Cardiac atrium fibroblast (primary cell): ENCODE measurements around a stretch of chr1.

GRCh38 chr1:201455681-201456146, 13.3 kb downstream of the PHLDA3 start:
- RAMPAGE, long total RNA = no peak

DNA sequence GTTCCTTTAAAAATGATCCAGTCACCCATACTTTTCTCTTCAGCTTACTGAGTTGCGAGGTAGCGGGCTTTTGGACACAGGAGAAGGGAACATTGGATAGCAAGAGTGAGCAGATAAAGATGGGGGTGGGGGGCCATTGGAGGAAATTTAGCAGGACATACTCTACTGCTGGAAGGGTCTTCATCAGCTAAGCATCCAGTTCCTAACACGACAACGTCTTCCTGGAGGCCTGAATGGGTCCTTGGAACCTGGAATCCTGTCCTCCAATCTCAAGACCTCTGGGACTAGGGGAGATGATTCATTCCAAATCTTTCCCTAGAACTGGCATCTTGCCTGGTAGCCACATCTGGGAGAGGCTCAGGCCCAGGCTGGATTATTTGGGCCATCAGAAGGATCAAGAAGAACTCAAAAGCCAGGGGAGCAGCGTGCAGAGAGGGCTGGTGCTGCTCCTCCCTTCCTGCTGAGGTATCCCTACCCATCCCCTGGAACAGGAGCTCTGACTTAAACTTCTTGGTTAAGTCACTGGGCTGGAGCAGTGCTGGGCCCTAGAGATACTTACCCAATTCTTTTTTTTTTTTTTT, 2.7 kb upstream of the PHLDA3 start:
- RAMPAGE, long total RNA = no peak

DNA sequence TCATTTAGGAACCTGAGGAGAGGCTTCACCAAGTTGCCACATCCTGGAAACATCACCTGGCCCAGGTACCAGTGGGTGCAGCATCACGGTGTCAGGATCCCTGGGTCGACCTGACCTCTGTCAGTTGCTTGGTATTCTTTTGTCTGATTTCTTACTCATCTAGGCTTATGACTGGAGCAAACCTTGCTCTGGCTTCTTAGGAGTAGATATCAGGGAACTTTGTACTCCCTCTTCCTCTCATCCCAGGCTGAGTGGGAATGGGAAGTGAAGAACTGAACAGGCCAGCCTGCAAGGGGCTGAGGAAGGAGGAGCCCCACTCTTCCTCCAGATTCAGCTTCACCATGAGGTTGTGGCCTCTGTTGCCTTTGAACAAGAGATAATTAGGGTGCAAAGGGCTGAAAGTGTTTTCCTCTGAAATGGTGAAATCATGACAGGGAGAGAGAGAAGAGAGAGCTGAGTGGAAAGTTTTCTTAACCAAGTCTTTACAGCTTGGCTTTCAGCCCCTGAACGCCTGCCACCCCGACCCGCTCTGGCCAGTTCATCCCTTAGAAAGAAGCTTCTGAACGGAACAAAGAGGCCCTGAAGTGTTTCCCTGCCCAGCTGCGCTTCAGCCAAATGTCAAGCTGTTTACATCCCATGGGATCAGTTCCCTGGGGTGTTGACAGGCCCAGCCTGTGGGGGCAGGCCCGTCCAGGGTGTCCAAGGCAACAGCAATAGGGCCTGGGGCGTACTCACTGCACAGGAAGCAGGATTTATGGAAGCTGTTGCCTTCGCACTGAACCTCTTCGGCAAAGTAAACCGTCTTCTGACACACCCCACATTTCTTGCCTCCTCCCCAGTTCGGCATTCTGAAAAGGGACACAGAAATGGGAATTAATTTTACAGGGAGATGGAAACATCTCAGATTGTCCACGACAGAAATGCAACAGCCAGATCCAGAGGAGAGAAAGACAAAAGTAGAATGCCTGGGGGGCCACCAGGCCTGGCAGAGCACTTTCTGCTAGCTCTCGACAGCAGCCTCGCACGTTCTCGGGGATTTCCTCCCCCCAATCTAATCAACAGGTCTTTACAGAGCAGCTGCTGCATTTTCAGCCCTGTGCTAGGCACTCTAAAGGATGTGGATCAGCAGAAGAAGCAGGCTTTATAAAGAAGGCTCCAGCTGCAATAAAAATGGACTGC, 11.1 kb downstream of the CSRP1 start:
- RAMPAGE, long total RNA = no peak

DNA sequence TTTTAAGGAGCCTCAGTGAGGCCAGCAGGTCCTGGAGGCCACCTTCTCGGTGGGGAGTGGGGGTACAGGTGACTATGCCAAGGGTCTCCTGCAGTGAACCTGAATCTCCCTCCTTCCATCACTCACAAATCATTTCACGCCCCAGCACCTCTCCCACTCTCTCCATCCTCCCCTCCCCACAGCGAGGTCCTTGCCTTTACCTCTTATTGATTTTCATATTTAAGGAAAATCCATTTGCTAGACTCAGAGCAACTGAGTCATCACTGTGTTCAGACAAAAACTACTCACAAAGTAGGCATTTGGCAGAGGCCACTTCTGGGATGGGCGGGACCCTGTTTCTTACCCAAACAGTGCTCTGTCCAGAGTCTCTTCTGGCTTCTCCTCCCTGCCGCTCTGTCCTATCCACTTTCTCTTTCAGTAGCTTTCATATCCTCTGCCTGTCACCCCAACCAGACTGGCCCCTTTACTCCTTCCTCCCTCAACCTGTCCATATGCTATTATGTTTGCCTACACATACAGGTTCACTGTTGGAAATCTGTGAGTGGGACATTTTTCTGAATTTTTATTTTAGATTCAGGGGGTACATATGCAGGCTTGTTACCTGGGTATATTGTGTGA, 2.4 kb upstream of the NAV1 start:
- RAMPAGE, long total RNA = no peak

DNA sequence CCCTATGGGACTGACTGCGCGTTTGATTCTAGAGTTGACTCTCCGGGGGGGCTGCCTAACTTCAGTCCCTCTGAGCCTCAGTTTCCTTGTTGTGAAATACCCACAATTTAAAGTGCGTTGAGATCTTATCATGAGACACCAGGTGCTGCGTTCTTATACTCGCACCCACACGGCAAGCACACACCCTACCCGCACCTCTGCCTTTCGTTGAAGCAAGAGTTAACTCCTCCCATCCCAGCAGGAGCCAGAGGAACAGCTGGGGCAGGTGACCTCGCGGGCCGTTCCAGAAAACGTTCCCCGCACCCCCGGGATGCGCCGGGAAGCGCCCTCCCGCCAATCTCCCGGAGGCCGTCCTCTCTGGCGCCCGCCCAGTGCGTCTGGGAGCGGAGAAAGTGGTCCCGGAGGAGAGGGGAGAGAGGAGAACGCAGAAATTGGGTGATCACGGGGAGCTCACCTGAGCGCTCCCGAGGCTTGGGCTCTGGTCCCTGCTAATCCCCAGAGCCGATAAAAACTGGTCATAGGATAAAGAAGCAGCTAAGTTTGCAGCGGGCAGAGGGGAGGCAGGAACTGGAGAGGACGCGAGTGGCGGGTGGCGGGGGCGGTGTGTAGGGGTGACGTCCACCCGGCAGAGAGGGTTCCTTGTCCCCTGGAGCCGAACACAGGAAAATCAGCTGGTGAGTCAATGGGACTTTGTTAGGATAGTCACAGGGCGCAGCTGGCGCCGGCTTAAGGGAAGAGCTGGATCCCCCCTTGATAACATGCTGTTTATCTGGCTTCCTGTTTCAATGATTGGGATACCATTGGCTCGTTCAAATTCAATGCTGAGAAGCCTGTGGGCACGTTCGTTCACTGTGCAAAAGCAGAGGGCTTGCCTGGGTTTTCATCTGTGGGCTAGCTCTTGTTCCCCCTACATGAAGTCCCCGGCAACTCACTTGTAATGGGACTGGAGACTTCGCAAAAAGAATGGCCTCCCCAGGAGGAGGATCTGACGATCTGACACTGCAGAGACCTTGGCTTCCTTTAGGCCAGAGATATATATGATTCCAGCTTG, 963 bp downstream of the NAV1 start:
- RAMPAGE, long total RNA = no peak

- RAMPAGE, long total RNA = no peak
Measured at GRCh38 chr1:201555467-201555930, 16.6 kb downstream of the NAV1 start.

- RAMPAGE, long total RNA = no peak
Measured at GRCh38 chr1:201715452-201716342, 113.3 kb upstream of the IPO9 start.

GRCh38 chr1:201812801-201813454, 16.0 kb upstream of the IPO9 start:
- RAMPAGE, long total RNA = no peak

- RAMPAGE, long total RNA = no peak
Measured at GRCh38 chr1:201824036-201825007, 4.6 kb upstream of the IPO9 start.

GRCh38 chr1:201883386-201884257, 5.1 kb upstream of the SHISA4 start:
- RAMPAGE, long total RNA = no peak

DNA sequence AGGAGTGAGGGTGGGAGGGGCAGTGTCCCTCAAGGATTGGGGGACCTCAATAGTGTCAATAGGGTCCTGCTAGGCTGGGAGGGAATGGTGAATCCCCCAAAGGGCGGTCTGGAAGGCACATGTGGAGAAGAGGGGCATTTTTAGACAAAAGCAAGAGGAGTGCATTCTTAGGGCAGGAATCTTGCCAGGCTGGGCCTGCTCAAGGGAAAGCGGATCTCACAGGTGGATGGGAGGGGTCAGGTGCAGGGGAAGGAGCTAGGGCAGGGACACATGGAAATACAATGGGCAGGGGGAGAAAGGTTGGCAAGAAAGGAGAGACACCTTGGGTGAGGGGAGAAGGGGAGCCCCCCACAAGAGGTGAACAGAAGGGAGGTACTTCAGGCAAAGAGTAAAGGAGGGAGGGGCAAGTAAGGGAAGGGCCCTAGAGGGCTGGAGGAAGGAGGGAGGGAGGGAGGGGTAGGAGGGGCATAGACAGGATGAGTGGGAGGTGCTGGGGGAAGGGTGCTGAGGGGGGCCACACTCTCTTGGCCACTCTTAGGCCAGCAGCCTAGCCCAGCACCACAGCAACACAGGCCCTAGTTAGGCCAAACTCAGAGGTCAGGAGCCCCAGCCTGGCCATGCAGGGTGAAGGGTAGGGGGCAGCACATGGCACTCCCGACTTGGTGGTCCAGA, 6.0 kb downstream of the SHISA4 start:
- RAMPAGE, long total RNA = no peak

DNA sequence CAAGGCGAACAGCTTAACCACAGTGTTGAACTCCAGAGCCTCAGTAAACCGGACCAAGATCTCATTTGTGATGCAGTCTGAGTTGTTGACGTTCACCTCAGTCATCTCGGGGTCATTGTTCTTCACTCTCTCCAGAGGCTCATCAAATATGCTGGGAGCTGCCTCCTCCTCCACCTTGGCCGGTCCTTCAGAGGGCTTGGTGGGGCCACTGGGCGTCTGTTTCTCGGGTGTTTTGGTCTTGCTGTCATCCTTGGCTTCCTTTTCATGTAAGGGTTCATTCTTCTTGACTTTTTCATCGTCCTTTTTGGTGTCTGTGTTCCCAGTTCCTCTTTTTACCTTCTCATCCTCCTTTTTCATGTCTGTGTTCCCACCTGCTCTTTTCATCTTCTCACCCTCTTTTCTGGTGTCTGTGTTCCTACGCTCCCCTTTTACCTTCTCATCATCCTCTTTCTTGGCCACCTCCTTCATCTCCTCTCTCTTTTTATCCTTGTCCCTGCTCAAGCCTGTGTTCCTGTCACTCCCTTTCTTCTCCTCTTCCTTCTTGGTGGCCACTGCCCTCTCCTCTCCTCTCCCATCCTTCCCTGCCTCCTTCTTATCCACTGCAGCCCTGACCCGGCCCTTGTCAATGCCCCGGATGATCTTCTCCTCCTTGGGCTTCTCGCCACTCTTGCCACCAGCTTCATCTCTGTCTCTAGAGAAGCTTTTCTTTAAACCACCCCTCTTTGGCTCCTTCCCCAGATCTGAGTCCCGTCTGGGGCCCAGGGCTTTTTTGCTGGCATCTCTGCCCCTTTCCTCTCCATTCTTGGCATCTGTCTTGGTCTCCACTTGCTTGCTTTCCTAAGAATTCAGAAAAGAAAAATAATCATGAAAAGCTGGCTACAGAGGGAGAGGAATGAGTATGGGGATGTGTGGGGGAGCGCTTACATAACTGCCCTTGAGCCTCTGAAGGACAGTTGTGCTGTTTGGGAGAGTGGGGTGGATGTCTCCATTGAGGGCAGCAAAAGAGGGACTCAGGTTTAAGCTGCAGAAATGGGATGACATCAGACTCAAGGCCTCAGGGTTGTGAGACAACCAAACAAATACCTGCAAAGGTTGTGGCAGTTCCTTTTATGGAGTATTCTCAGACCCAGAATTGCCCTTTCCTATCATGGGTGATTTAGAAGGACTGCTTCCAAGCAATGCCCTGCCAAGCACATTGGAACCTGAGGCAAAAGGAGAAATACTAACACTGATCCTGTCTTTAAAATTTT, 11.6 kb downstream of the SHISA4 start:
- RAMPAGE, long total RNA = no peak

GRCh38 chr1:201944503-201945043, 1.8 kb downstream of the LMOD1 start:
- RAMPAGE, long total RNA = no peak

DNA sequence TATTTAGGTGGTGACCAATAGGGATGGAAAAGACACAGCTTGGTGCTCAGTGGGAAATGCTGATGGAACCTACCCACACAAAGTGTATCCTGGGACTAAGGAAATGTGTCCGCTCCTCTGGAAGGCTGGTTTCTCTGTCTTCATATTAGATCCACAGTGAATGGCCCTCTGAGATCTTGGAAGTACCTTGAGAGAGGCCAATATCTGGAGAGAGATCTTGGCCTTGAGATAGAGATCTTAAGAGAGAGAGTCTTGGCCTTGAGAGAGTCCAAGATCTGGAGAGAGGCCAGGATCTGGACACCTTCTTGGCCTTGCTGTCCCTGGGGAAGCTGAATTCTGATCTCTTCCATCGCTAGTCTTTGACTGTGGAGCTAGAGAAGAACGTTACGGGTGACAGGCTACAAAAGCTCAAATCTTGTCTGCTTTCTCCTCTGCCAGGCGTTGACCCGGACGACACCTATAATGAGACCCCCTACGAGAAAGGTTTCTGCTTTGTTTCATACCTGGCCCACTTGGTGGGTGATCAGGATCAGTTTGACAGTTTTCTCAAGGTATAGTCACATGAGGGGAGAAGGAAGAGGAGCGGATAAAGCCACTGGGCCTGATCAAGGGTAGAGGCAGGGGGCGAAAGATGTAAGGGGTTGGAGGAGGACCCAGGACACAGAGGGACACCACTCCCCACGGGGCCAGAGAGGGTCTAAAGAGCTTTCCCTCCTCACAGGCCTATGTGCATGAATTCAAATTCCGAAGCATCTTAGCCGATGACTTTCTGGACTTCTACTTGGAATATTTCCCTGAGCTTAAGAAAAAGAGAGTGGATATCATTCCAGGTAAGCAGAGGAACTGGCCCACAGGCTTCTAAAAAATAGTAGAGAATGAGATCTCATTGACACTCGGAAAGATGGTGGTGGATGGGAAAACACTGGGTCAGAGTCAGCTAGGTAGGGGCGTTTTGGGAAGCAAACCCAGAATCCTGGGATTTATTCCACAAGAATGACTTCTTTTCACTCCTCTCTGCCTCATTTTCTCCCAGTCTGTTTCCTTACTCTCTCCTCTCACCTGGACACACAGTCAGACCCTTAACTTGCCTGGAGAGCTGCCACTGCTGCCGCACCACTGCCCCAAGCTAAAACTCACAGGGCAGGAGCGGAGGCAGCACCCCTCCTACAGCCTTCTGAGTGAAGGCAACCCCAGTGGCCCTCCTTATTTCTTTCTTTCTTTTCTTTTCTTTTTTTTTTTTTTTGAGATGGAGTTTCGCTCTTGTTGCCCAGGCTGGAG, 9.0 kb upstream of the ELF3 start:
- RAMPAGE, long total RNA = no peak

DNA sequence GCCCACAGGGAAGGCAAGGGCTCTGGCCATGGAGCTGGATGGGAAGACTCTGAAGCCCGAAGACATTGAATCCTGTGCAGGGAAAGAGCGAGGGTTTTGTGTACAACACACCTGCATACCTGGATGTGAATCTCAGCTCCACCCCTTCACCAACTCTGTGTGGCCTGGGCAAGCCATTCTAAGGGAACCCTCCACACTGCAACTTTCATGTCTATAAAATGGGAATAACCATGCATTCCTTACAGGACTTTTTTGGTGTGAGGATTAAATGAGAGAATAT, 1.1 kb upstream of the ELF3 start:
- RAMPAGE, long total RNA = no peak

DNA sequence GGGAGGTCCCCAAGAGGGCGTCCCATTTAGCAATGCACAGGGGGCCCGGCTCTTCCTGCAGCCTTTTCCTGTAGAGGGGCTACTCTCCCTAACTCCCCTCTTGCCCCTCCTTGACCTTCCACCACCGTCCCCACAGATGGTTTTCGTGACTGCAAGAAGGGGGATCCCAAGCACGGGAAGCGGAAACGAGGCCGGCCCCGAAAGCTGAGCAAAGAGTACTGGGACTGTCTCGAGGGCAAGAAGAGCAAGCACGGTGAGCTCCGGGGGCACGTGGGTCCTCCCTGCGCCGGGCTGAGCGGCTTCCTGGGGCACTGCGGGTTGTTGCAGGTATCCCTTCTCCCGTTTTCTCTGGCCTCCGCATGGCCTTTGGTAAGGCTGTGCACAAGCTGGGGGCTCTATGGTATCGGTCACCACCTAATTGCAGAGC, 2.7 kb downstream of the ELF3 start:
- RAMPAGE, long total RNA = no peak

- RAMPAGE, long total RNA = no peak
Measured at GRCh38 chr1:202048977-202049524, 38.7 kb downstream of the ELF3 start.

GRCh38 chr1:202086592-202087412, 35.9 kb upstream of the GPR37L1 start:
- RAMPAGE, long total RNA = no peak

GRCh38 chr1:202158880-202159846, 1.2 kb downstream of the PTPN7 start:
- RAMPAGE, long total RNA = no peak

GRCh38 chr1:202451242-202451641, 102.7 kb downstream of the PPP1R12B start:
- RAMPAGE, long total RNA = no peak